Occipital lobe (tissue), 2 donors: ENCODE data around the gene PRTFDC1.

DNA sequence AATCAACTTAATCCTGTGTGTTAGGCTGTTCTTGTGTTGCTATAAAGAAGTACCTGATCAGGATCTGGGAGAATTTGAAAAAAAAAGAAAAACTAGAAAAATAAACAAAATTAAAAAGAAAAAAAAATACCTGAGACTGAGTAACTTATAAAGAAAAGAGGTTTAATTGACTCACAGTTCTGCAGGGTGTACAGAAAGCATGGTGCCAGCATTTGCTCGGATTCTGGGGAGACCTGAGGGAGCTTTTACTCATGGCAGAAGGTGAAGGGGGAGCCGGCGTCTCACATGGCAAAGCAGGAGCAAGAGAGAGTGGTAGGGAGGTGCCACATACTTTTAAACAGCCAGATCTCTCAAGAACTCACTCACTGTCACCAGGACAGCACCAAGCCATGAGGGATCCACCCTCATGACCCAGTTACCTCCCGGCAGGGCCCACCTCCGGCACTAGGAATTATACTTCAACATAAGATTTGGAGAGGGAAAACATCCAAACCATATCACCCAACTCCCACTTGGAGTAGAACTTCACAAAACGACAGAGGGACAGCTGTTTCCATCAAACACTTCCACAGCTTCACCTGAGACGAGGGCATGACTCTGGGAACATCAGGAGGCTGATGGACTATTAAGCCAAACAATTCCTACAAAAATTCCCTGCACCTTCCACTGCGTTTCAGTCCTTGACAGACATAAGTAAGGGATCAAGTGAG is 25.8 kb downstream of the MSRB2 start:
- RAMPAGE, long total RNA, result no peak

- RAMPAGE, long total RNA, result no peak
These were observed 18.1 kb upstream of the PTF1A start for GRCh38 chr10:23173753-23174757.

GRCh38 chr10:23174758-23175204 is 17.3 kb upstream of the PTF1A start:
- RAMPAGE, long total RNA, result no peak

GRCh38 chr10:23192785-23193396 is 779 bp downstream of the PTF1A start:
- RAMPAGE, long total RNA, result no peak

DNA sequence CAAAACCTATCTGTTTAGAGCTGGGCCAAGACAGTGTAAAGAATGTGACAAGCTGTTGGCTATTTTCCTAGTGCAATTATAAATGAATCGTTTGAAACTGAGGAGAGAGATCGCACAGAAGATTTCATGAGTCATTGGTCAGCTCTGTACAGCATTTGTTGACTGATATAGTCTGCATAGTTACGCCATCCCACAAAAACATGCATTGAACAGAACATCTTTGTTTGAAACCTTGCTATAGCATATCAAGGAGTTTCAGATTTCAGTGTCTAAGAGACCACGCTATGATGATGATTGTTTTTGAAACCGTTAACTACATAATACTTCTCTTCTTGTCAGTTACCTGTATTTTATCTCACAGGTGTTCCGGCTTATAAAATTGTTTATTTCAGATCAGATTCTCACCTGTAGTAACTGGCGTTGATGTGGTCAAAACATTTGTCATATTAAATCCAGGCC is 1.3 kb upstream of the C10orf67 start:
- RAMPAGE, long total RNA, result no peak

- RAMPAGE, long total RNA, result no peak
These were observed 659 bp downstream of the OTUD1 start for GRCh38 chr10:23439604-23439863.

GRCh38 chr10:23643380-23643957 is 204.6 kb downstream of the OTUD1 start:
- RAMPAGE, long total RNA, result no peak

- RAMPAGE, long total RNA, result no peak
These were observed 179.9 kb upstream of the KIAA1217 start for GRCh38 chr10:24029044-24029370.

DNA sequence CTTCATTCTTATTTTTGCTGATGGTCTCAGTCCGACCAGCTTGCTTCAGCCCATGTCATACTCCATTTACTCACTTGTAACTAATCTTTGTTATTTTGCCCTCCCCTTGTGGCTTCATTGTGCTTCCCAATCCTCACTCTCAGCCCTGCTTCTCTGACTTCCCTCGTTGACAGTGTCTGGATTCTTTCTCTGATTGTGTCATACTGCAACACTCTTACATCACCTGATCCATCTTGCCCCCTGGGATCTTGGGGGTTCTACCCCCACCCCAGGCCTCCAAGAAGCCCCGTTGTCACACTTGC is 93.1 kb upstream of the KIAA1217 start:
- RAMPAGE, long total RNA, result no peak

DNA sequence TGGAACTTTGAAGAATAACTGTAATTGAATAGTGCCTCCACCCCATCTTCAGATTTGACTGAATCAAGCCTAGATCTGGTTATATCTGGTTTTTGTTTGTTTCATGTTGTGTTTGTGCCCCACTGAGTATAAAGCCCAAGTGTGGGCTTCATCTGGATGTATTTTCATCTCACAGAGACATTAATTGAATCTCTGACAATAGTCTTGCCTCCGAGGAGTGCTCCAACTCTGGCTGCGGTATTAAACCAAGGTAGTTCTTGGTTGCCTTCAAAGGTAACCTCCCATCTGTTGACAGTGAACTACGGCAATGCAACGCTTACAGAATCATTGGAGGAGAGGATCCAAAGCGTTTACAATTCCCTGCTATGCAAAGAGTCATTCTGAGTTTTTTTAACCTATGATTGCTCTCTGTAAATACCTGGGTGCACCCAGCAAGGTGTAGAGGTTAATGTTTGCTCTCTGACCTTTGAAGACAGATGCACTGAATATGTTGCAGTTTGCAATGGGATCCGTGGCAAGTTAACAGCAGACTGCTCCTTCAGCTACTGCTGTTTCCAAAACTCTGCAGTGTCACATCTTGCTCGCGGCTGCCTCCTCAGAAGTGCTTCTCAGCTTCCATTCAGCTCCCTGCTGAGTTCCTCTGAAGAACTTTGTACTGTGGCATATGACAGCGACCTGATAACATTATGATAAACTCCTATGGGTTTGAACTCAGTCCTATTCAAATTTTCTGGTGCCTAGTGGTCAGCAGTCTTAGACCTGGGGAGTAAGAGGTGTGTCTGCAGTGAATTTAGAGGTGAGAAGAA is 28.9 kb downstream of the KIAA1217 start:
- RAMPAGE, long total RNA, result no peak

DNA sequence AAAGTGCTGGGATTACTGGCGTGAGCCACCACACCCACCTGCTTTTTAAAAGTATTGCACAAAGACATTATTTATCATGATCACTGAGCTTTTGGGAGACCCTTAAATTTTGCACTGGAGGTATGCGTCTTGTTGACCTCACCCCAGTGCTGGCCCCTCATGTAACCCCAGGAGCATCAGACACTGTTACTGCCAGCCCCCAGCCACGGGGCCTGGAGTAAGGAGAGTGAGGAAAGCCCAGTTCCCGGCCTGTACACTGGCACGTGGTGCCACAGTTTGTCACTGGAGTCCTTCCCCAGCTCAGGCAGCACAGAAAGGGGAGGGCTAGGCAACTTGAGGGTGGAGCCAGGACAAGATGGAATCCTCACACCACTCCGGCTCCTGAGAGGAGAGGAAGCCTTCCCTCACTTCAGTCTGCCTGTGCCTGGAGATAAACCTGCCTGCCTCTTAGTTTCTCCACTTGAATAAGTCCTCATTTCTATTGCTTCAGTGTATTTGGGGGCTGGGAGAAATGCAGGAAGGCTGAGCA is 175.9 kb downstream of the KIAA1217 start:
- RAMPAGE, long total RNA, result no peak

- RAMPAGE, long total RNA, result no peak
These were observed 254.7 kb downstream of the KIAA1217 start for GRCh38 chr10:24463528-24464083.

DNA sequence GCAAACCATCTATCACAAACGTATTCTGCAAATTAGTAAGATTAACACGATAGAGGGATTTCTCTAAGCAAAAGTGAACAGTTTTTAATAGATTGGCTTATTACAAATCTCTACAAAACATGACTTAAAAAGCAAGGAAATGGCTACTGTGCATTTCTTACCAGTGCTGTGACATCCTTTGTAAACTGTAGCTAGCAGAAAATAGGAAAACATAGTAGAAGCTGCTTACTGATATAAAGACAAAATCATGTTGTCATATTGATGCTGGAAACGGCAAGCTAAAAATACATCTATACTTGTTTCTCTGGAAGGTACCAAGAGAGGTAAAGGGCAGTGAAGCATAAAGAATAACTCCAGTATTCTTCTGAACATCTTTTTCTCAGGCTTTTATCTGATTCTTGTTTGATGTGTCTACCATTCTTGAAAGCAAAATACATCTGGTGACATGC is 101.1 kb downstream of the ARHGAP21 start:
- RAMPAGE, long total RNA, result no peak

- RAMPAGE, long total RNA, result no peak
These were observed 1.4 kb upstream of the ARHGAP21 start for GRCh38 chr10:24725158-24725476.

GRCh38 chr10:24789932-24790235 is 66.2 kb upstream of the ARHGAP21 start:
- RAMPAGE, long total RNA, result no peak

DNA sequence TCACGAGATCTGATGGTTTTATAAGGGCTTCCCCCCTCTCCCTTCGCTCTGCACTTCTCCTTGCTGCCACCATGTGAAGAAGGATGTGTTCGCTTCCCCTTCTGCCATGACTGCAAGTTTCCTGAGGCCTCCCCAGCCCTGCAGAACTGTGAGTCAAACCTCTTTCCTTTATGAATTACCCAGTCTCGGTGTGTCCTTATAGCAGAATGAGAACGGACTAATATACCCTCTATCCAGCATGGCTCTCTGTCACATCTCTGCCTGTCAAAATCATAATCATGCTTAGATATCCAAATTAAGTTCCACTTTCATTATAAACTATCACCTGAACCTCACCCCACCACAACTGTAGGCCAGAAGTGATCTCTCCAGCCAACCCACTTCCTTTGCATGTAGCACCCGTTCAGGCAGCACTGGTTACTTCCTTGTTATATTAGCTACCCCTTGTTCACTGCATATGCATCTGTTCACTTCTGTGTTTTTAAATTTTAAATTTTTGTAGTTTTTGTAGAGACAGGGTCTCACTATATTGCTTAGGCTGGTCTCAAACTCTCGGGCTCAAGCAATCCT is 64.9 kb downstream of the PRTFDC1 start:
- RAMPAGE, long total RNA, result no peak

GRCh38 chr10:24952088-24952691 is at the start of gene PRTFDC1:
Gene PRTFDC1 (minus strand): TSS chr10:24952606.
- RAMPAGE, long total RNA, result start-site peak on the plus strand at chr10:24952350-24952376, 32 and 16 reads in 2 replicates

DNA sequence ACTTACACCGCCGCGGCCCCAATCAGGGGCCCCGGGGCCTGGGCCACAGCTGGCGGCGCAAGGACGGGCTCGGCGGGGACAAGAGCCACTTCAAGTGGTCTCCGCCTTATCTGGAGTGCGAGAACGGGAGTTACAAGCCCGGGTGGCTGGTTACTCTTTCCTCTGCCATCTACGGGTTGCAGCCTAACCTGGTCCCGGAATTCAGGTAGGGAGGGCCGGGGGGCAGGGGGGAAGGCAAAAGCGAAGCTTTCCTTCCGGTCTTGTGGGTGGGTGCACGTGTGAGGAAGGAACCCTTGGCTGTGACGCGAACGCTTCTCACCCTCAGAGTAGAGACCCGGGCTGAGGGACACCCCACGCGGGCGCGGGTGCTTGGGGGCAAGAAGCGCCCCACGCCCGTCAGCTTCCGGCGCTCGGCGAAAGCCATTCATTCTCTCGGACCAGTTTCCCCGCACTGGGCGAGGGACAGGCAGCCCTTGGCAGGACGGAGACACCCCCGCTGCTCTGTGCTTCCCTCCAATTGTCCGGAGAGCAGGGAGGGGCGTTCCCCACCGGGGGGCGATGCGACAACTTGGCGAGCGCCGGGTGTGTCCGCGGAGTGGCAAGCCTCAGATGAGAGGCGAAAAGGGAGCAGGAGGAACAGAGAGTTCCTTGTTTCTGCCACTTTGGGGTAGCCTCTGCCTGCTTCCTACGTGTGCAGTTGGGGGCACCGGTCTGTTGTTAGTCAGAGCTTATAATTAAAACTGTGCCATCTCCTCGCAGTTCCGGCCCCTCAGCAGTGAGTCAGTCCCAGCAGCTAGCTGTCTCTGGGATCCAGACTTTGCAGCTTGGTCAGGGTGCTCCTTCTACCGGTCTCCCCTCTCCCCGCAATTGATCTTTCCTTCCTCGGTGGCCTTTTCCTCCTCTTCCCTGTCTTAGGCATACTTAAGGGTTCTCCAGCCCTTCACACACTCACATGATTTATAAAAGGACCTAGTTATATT is 1.6 kb downstream of the GPR158 start:
- RAMPAGE, long total RNA, result no peak

- RAMPAGE, long total RNA, result no peak
These were observed 4.5 kb upstream of the GAD2 start for GRCh38 chr10:26212186-26212385.

DNA sequence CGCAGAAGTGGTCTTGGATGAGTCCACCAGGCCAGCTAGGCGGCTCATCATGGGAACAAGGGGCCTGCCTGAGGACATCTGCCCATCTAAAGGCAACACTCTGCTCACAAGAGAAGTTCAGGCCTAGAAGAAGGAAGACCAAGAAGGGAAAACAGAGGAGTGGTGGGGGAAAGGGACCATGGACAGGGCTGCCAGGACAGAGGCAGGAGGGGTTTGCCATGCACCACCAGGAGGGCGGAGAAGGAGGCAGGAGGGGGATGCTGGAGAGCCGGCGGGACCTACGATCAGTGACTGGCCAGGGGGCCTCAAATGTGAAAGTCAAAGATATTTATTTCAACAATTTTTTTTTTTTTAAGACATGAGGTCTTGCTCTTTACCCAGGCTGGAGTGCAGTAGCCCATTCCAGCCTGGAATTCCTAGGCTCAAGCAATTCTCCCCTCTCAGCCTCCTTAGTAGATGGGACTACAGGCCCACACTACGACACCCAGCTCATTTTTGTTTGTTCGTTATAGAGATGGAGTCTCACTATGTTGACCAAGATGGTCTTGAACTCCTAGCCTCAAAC is 33.2 kb downstream of the GAD2 start:
- RAMPAGE, long total RNA, result no peak